ENCODE results near the genes KIF19, BTBD17 and RAB37.

GRCh38 chr17:73474350-73474797, 162.6 kb upstream of the CDC42EP4 start:
- RRBS = no CpG with 5 or more reads among the region's 9 CpGs

DNA sequence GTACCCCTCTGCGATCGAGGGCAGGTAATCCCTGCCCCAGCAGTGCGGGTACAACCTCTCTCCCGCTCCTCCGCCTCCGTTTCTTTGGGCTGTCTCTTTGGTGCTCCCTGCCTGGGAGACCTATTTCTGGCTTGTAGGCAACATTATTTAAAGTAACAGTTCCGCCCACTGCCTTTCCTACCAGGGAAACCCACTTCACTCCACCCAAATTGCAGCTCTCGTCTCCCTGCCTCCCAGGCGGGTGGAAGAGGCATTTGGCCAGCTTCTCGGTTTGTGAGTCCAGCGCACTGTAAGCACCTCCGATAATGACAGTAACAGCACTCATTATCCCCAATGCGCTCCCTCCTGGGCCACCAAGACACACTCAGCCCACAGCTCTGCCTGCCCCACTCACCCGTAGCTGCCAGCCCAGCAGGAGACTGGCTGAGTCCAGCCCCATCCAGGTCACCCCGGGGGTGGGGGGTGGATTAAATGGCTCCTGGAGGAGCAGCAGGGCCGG, 165.1 kb upstream of the CDC42EP4 start:
- RRBS = no CpG with 5 or more reads among the region's 16 CpGs

GRCh38 chr17:74154989-74155369, 48.5 kb upstream of the RPL38 start:
- RRBS = no CpG with 5 or more reads among the region's 4 CpGs

- RRBS = 60% methylated on average over 11 of the region's 76 CpGs
Observed at GRCh38 chr17:74325776-74326448, at the start of gene KIF19. KIF19 (plus strand) TSS chr17:74326226.

GRCh38 chr17:74361223-74362391, at the start of gene BTBD17:
BTBD17 (minus strand) TSS chr17:74361868.
- RRBS = 19% methylated on average over 5 of the region's 36 CpGs

GRCh38 chr17:74373579-74374733, 6.7 kb downstream of the GPR142 start:
- RRBS = no CpG with 5 or more reads among the region's 20 CpGs

DNA sequence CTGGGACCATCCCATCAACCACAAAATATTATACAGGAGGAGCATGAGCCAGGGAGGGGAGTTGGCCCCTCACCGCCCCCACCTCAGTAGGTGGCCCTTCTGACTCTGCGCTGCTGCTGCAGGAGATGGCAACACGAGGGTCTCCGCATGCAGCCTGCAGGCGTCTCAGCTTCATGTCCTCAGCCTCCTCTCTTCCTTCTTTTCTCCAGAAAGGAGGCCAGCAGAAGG, 20.5 kb downstream of the GPR142 start:
- RRBS = no CpG with 5 or more reads among the region's 5 CpGs

- RRBS = no CpG with 5 or more reads among the region's 12 CpGs
Observed at GRCh38 chr17:74419769-74420462, 12.0 kb upstream of the GPRC5C start.

GRCh38 chr17:74427411-74427946, 4.4 kb upstream of the GPRC5C start:
- RRBS = no CpG with 5 or more reads among the region's 3 CpGs

DNA sequence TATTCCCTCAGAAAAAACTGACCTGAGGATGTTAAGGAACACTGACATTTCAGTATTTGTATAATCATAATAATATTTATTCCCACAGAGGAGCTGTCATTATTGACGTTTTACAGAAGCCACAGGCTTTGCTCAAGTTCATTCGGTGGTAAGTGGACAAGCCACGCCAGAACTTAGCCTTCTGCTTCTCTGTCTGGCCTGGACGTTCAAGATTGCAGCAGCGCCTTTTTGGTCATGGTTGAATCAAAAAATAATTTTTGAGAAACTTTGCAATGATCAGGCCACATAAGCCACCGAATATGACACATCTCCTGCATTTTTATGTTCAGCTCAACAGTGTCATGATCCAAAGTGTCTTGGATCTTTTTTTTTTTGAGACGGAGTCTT, 2.5 kb upstream of the CD300A start:
- RRBS = no CpG with 5 or more reads among the region's 7 CpGs

DNA sequence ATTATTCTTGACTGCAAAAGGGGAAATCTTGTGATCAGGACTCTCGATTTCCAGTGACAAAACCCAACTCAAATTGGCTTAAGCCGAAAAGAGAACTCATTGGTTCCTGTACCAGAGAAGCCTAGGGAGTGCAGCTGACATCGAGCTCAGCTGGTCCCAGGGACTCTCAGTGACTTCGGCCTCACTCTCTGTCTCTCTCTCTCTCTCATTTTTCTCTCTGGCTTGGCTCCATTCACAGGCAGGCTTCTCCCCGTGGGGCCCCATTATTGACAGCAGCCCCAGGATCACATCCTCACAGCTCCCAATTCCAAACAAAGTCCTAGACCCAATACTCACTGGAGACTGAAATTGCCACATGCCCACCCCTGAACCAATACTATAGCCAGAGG, 30.6 kb downstream of the CD300LF start:
- RRBS = no CpG with 5 or more reads among the region's 5 CpGs

DNA sequence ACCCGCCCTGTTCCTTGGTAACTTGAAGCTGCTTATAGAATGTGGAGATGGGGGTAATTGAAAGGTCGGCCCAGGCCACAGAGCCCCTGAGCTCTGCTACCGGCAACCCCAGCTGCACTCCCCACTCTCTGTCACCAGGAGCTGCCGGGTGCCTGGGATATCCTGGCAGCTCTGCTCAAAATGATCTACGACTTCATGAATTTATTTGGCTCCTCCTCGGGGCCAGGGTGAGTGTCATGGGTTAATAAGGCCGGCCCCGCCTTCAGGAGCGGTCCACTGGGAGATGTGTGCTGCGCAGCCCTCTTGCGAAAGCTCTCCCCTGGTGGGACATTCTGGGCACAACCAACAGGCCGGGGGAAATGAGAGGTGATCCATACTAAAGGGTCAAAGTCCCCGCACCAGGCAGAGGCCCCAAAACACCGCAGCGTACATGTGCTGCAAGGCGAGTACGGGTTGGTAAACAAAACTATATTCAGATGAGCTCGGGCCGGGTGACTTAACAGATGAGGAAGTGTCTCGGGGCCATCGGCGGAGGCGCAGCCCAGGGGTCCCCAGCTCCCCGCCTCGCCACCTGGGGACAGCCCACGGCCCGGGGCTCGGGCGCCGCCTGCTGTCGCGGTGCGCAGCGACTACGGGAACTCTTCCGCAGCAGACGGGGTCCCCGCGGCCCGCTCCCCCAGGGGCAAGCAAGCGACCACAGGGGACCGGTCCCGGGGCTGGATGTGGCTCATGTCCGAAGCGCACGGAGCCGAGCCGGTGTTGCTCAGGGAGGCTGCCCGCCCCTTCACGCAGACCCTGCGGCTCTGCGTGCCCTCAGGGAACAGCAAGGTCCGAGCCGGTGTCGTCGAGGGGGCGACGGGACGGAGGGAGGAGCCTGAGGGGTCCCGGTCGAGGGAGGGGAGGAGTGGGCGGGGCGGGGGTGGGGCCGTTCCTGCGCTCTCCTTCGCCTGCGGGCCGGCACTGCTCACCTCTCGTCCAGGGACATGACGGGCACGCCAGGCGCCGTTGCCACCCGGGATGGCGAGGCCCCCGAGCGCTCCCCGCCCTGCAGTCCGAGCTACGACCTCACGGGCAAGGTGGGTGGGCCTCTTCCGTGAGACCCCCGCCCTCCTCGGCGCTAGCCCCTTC, at the start of gene RAB37:
TSS of gene RAB37 (plus strand) at position 967 of the 1,128 bp plus-strand sequence.
- RRBS = 2% methylated on average over 43 of the region's 85 CpGs

DNA sequence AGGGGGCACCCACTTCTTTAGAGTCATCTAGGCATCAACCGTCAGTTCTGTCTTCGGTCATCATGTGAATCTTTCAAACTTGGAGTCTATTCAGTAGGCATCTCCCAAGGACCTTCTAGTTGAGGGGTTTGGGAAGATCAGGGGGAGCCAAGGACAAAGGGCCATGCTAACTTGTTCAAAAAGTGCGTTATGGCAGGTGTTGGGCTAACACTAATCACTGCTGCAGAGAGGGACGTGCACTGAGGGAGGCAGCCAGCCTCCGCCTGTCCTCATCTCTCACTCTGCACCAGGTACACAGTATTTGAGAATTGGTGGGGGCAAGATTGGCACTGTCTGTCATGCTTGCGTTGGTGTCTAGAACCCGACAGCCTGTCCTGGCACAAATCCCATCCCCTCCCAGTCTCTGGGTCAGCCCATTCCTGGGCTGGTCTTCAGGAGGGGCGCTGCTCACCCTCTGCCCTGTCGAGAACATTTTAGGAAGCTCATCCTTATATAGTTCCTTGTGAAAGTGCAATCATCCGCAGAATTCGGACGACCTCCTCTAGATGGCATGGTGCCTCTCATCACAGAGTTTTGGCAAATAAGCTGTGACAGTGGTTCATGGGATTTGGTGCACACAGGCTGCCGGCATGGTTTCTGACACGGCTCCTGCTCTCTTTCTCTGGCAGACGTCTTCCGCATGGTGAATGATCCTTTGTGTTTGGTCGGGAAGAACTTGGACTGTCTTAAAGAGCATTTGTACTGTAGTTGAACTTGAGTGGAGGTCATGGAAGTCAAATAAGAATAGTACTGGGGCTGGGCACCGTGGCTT, 34.2 kb downstream of the TMEM104 start:
- RRBS = no CpG with 5 or more reads among the region's 18 CpGs

DNA sequence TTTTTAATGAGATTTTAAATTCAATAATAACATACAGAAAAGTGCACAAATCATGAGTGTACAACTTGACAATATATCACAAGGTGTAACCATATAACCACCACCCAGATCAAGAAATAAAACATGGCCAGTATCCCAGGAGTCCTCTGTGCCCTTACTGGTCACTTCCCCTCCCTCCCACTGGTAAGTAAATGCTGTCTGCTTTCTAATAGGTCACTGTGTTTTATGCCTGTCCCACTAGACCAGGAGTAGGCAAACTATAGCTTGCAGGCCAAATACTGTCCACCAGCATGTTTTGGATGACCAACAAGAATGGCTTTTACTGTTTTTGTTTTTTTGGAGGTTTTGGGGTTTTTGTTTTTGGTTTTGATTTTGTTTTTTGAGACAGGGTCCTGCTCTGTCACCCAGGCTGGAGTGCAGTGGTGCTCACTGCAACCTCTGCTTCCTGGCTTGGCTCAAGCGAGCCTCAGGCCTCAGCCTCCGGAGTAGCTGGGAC, 1.3 kb upstream of the FDXR start:
- RRBS = no CpG with 5 or more reads among the region's 2 CpGs

DNA sequence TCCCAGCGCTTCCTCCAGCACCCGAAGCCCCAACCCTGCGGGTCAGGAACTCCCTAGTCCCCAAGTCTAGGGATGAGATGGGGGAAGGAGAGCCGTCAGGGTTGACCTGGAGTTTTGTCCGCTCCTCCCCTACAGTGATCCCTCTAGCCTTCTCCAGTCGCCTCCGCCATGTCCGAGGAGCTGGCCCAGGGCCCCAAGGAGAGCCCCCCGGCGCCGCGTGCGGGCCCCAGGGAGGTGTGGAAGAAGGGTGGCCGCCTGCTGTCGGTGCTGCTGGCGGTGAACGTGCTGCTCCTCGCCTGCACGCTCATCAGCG, 348 bp downstream of the OTOP2 start:
- RRBS = no CpG with 5 or more reads among the region's 20 CpGs

DNA sequence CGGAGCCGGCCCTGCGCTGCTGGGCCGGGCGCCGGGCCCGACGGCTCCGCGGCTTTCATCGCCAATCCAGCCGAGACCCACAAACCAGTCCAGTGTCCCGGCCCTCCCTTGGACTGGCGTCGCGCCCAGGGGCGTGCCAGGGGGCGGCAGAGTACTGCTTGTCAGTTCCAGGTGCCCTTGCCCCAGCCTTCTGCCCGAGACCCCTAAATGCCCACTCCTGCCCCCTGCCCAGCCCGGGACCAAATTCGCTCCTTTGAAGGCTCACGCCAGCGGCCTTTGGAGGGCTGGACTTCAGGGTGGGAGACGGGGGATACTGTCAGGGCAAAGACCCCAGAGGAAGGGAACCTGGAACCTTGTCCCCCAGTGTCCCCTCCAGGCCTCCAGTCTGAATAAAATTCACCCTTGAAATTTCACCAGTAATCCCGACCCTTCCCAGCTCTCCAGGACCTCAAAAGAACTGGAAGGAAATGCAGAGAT, 701 bp downstream of the OTOP3 start:
- RRBS = 38% methylated on average over 10 of the region's 25 CpGs

- RRBS = no CpG with 5 or more reads among the region's 4 CpGs
Observed at GRCh38 chr17:74982740-74983155, 4.7 kb upstream of the CDR2L start.

- RRBS = no CpG with 5 or more reads among the region's 25 CpGs
Observed at GRCh38 chr17:75003937-75004852, 8.3 kb upstream of the MRPL58 start.

GRCh38 chr17:75034418-75035322, 12.1 kb downstream of the ATP5PD start:
- RRBS = under 1% methylated on average over 13 of the region's 65 CpGs